ENCODE measurements around the gene CREM.

GRCh38 chr10:33332066-33332848 lies 2.2 kb downstream of the NRP1 start:
- RRBS: no CpG with 5 or more reads among the region's 4 CpGs

GRCh38 chr10:33337633-33337984 lies 3.1 kb upstream of the NRP1 start:
- RRBS: 0% methylated on average over 1 of the region's 7 CpGs

DNA sequence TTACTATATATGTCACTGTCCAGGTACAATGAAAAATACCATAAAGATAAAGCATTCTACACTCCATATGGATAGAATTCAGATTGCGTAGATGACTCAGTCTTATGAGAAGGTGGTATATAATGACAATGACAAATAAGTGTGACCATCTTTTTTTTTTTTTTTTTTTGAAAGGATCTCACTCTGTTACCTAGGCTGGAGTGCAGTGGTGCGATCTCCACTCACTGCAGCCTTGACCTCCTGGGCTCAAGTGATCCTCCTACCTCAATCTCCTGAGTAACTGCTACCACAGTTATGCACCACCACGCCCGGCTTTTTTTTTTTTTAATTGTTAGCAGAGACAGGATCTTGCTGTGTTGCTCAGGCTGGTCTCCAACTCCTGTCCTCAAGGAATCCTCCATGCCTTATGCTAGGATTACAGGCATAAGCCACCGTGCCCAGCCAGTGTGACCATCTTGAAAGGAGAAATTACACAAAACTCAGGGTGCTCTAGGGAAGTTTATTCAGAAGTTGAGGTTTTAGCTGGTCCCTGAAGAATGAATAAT lies 43.2 kb upstream of the NRP1 start:
- RRBS: no CpG with 5 or more reads among the region's 5 CpGs

GRCh38 chr10:33703892-33704273 lies 369.4 kb upstream of the NRP1 start:
- RRBS: no CpG with 5 or more reads among the region's 3 CpGs

- RRBS: no CpG with 5 or more reads among the region's 12 CpGs
Measured at GRCh38 chr10:34280455-34281355, 534.4 kb downstream of the PARD3 start.

DNA sequence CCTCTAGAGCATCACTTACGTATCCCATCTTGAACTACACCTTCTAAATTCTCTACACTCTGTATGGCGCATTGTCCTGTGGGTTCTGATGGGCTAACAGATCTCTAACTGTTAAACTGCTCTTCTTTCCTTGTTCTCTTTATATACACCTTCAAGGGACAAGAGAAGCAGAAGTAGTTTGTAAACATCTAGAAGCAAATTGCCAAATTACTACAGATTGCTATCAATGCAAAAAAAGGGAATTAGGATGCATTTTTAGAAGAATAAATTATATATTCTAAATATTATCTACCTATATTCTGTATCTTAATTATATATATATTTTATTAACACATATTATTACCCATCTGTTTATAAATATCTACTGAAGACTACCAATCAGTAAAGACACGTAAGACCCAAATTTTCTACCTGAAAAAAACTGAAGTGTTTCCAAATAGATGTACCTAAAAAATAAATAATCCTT lies 299.6 kb downstream of the PARD3 start:
- RRBS: no CpG with 5 or more reads among the region's 3 CpGs

- RRBS: no CpG with 5 or more reads among the region's 6 CpGs
Measured at GRCh38 chr10:34528200-34528915, 286.7 kb downstream of the PARD3 start.

- RRBS: no CpG with 5 or more reads among the region's 2 CpGs
Measured at GRCh38 chr10:34789777-34790191, 25.3 kb downstream of the PARD3 start.

- RRBS: no CpG with 5 or more reads among the region's 5 CpGs
Measured at GRCh38 chr10:34801023-34801445, 14.1 kb downstream of the PARD3 start.

DNA sequence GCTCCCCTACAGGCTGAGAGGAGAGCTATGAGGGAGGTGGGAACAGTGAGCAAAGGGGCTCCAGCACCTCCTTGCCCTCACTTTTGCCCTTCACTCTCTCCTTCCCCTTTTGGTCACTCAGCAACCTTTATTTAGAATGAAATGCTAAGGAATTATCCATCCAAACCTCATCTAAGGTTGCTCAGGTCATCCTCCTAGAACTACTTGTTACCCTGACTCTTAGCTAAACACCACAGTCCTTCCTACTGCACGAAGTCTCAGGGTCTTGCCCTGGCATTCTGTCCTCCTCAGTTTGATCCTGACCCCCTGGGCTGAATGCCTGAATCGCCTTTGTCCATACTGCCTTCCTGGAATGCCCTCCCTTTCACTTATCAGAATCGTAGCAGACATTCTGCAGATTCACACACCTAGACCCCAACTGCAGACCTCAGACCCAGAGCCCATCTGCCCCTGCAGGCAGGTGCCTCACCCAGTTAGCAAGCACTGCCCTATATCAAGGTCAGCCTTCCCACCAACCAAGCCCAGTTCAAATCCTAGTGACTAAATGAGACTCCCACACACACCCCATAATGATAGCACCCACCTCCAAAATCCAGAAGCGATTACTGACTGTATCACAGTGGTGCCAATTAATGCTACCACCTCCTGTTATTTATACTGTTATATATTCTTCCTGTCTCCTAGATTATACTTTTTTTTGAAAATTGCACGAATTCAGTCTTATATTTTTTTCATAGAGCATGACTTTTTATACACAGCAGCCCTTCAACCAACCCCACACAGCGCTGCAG lies 3.9 kb downstream of the PARD3 start:
- RRBS: no CpG with 5 or more reads among the region's 6 CpGs

DNA sequence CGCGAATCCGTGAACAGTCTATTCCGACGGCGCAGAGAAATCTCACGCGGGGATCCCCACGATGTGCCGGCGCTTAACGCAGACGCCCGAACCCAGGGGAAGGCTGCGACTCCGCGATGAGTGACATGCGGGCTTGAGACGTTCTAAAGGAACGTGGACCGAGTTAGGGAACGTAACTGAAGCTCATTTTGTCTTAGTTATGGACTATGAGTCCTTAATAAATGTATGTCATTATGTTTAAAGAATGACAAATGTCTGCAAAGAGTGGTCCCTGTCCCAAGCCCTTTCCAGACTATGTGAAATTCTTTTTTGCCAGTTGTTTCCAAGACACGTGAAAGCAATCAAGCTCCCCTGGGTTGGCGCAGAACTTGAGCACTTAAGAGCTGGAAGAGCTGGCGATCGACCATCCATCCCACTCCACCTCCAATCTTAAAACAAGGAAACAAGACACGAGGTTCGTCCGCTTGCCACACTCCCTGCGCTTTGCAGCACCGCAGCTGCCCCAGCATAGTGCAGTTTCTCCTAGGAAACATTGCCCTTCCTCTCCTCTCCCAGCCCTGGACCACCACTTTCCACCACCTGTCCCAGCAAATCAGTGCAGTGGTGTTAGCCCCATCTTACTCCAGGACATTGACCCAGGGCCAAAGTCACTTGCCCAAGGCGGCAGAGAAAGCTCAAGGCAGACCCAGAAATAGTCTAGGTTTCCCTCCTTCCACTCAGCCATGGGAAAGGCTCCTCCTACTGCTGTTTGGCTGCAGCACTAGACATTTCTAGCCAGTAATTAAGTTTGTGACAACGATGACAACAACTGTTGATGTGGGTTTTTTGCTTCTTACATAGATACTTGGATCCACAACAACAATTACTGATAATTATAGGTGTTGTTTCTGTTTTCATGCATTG lies 1.3 kb upstream of the PARD3 start:
- RRBS: no CpG with 5 or more reads among the region's 33 CpGs

GRCh38 chr10:35011611-35012298 lies 78.4 kb downstream of the CUL2 start:
- RRBS: no CpG with 5 or more reads among the region's 8 CpGs

- RRBS: 2% methylated on average over 42 of the region's 100 CpGs
Measured at GRCh38 chr10:35126174-35127362, at the start of gene CREM. TSS of gene CREM (plus strand) at chr10:35126846.

- RRBS: no CpG with 5 or more reads among the region's 1 CpG
Measured at GRCh38 chr10:35411855-35412375, 75.6 kb downstream of the CCNY start.

GRCh38 chr10:35450097-35450518 lies 113.8 kb downstream of the CCNY start:
- RRBS: no CpG with 5 or more reads among the region's 2 CpGs

DNA sequence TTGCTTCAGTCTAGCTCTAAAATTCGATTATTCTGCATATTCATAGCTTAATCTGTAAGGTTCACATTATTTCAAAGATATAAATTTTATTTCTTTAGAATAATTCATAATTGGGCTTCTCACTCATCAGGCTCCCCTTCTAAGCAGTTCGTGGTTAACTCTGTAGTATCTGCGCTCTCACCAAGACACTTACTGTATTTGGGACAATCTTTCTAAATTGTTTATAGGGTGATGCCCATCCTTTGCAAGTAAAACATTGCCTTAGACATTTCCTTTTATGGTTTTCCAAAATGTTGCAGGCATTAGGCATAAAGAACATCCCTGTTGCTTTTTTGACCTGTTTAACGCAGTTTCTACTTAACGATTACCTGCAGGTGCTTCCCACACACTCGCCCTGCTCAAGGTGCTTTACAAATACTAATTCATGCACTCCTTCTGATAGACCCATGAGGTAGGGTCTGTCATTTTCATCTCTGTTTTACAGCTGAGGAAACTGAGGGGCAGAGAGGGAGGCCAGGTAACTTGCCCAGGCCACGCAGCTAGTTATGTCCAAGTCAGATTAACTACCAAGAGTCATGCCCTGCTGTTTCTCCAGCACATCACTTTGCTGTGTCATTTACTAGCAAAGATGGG lies 91.9 kb upstream of the GJD4 start:
- RRBS: no CpG with 5 or more reads among the region's 7 CpGs

DNA sequence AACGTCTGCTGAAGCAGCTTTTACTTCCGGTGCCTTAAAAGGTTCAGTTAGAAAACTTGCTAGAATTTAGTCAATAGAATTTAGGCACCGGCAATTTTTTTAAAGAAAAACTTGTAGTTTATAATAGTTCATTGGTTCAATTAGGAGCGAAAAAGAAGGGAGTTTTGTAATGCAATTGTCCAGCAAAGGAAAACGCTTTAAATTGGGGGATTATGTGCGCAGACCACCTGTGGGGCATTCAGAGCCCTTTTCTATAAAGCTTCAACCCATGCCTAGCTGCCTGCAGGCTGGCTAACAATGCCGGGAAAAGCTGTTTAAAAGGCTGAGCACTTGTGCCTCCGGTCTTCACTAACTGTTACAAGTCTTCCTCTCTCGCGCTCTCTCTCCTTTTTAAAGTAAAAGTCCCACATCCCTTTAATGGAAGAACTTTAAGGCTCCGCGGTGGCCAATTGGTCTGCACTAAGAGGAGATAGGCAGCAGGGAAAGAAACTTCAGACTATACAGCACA lies 4.7 kb downstream of the FZD8 start:
- RRBS: 24% methylated on average over 3 of the region's 12 CpGs

DNA sequence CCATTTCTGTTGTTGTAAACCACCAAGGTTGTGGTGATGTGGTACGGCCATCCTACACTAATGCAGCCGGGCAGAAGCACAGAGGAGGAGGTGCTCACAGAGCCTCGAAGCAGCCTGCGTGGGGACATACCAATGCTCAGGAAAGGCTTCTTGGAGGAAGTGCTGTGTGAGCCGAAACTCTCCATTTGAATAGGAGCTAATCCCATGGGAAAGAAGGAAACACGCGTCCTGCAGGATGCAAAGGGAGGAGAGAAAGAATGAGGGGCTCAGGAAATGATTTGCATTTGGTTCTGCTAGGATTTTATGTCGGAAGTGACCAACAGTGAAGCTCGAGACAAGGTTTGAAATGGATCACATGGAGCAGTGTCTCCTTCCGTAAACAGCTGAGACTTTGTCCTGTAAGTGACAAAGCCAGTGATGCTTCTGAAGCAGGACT lies 477.8 kb upstream of the ANKRD30A start:
- RRBS: no CpG with 5 or more reads among the region's 10 CpGs

DNA sequence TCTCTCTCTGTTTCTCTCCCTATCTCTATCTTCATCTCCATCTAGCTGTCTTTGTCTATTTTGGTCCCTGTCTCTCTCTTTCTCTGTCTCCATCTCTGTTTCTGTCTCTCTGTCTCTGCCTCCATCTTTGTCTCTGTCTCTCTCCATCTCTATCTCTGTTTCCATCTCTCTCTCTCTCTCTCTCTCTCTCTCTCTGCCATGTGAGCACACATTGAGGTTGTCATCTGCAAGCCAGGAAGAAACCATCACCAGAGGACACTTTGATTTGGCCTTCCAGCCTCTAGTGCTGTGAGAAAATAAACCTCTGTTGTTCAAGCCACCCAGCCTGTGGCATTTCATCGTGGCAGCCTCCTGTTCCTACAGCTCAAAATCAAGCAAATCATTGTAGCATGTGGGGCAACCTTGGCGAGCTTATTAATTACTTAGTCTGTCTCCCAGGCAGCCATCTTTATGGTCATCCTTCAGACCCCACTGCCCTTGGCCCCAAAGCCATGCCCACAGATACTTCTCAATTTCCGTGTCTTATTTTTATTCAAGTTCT lies 108.5 kb downstream of the ZNF248 start:
- RRBS: no CpG with 5 or more reads among the region's 3 CpGs

- RRBS: no CpG with 5 or more reads among the region's 1 CpG
Measured at GRCh38 chr10:38016743-38017159, 6.3 kb downstream of the ZNF33A start.